SK-N-MC (cell line): ENCODE measurements around a stretch of chr2.

DNA sequence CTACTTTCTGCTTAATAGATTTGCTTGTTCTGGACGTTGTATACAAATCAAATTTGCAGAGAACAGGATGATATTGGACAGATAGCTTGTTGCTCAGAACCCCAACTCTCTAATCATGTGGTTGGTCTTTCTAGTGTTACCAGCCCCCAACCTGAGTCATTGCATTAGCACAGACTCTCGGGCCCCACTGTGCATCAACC is 55.7 kb downstream of the UGGT1 start:
- RRBS = no CpG with 5 or more reads among the region's 2 CpGs

DNA sequence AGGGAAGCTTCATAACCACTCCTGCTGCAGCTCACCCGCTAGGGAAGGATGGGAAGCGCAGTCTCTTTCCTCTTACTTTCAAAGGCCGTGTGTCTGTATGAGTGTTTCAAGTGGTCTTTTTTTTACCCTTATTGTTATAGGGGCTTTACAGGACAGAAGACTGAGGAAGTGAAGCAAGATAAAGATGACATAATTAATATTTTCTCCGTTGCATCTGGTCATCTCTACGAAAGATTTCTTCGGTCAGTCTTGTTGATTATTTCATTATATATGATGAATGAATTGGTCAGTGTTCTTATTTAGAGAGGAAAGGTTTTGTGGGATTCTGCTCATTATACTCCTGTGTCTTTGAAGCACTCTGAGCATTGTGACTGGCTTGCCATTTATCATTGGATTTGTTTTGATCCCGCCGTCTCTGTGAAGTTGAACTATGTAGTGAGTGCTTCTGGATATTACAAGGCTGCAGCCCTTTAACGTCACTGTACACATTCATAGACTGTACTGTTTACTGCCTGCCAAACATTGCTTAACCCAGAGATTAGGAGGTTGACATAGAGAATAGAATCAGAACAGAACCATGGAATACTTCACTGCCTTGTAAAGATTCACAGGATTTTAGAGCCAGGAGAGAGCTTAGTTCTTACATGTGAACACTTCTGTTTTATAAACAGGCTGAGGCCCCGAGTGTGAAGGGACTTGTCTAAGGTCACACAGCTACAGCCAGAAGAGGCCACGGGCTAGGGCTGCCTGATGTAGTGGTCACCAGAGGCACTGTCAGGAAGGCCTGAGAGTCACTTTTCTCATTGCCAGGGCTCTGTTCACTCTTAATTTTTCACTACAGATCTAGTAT is 87.6 kb downstream of the UGGT1 start:
- RRBS = no CpG with 5 or more reads among the region's 11 CpGs

DNA sequence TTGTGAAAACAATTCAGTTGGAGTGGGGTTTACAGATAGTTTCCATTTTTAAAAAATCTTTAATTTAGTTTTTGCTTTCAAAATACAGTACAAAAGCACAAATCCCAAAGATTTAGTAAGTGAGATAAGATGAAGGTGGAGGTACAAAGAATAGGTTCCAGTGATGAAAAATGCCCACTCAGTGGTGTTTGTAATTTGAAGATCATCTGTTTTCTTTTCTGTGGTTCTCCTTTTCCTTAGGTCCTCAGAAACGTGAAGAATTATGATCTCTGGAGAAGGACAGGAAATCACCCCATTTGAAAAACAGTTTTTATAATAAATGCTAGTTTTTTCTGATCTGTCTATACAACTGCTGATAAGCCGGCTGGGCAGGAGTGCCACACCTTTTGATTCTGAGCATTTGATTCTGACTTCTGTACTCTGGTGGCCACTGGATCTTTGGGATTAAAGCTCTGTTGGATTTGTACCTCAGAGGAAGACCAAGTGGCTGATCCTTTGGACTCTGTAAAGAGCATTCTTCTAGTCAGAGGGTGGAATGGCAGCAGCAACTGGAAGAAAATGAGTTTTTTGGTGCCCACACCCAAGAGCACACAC is 98.6 kb downstream of the UGGT1 start:
- RRBS = no CpG with 5 or more reads among the region's 2 CpGs

DNA sequence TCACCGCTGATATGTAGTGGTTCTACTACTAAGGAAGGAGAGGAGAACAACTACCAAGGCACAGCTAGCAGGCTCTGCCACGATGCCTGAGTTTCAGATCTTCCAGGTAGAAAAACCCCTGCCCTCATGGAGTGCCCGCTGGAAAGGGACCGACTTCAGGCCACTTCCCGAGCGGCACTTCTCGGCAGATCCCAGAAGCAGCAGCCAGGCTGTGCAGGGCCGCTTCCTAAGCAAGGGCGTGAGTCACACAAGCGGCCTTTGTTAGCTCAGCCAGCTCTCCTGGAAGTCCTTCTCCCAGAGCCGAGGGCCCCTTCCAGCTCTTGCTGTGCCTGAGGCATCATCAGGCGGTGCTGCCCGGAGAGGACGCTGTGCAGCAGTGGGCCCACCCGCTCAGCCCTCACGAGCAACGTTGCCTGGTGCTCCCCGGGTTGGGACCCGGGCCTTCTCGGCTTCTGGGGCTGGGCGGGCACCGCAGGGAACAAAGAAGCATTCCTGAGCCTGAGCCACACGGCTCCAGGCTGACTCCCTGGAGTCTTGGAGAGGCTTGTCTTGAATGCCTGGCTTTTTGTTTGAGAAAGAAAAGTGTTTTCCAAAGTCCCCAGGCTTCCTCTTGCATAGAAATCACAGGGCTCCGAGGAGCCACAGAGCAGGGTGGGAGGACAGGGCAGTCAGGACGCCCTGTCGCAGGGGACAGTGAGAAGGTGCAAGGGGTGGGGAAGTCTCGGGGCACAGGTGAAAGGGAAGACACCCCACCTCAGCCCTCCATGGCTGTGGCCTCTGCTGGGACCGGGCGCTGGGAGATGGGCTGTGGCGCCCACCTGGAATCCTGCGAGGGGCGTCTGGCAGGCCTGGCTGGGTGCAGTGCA is 57.9 kb downstream of the HS6ST1 start:
- RRBS = 53% methylated on average over 6 of the region's 32 CpGs

- RRBS = no CpG with 5 or more reads among the region's 41 CpGs
Measured at GRCh38 chr2:128267711-128268464, 50.8 kb downstream of the HS6ST1 start.

DNA sequence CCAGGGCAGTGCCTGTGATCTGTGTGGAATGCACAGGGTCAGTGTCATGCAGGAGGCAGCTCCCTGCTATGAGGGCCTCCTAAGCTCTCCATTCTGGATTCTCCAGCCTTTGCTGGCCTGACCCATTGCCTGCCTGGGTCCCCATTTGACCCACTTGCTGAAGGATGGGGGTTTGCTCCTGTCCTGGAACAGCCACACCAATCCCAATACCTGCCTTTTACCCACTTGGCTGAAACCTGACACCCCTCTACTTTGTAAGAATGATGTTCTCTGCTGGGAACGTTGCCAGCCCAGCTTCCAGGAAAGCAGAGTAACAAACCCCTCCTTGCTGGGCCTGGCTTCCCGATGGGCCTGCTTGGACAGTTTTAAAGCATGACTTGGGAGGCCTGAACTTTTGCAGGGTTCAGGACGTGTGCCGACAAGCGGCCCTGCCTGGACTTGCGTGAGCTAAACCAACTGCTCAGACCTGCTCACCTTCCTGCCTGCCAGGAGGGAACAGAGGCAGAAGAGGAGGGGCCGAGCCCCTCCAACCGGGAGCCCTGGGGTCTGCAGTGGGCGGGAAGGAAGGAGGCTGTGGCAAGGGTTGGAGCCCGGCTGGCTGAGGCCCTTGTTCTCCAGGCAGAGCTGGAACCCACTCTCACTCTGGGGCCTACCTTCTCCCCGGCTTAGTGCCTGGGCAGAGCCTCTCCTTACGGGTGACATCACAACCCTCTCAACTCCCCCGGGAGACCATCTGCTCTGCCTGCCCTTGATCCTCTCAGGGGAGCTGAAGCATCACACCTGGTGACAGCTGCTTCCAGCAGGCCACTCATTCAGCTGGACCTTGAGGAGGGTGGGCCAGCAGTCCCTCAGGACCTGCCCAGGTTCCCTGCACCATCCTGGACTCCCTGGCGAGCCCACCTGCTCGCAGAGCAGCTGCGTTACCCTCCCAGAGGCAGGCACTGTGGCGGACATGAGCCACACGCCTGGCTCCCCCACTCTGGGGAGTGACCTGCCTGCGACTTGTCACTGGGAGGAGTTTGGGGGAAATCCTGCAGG is 13.4 kb downstream of the HS6ST1 start:
- RRBS = 66% methylated on average over 6 of the region's 19 CpGs

DNA sequence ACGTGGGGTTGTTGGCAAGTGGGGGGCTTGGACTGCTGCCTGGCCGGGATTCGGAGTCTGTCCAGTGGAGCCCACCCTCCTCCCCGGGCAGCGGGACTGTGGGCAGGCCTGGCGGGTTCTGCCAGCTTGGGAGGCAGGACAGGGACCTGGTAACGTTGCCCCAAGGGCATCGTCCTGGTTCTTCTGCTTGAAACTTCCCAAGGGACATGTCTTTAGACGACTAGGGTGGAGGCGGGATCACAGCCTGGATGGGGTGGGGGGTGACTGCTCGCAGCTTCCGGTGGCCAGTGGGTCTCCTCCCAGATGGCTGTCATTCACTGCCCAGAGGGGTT is 4.1 kb upstream of the HS6ST1 start:
- RRBS = 94% methylated on average over 1 of the region's 12 CpGs

DNA sequence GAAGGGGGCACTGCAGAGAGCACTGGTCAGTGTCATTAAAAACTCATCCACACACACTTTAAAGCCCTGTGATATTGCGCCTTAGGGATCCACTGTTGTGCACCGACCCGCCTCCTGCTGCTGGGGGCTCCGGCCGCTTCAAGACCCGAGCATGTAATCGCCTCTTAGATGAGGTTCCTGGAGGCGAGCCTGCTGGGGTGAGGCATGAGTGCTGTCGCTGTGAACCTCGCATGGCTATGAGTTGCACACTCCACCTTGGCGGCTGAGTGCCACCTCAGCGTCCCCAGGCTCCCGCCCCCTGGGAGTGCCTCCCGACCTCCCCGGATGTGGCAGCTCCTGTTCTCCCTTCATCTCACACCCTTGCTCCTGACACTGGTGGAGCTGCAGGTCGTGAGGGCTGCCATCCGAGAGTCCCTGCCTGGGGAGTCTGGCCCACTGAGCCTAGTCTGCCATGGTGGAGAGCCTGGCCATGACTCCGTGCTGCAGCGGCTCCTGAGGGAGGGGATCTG is 61.4 kb upstream of the HS6ST1 start:
- RRBS = no CpG with 5 or more reads among the region's 19 CpGs

GRCh38 chr2:128511036-128511543 is 192.4 kb upstream of the HS6ST1 start:
- RRBS = no CpG with 5 or more reads among the region's 5 CpGs

DNA sequence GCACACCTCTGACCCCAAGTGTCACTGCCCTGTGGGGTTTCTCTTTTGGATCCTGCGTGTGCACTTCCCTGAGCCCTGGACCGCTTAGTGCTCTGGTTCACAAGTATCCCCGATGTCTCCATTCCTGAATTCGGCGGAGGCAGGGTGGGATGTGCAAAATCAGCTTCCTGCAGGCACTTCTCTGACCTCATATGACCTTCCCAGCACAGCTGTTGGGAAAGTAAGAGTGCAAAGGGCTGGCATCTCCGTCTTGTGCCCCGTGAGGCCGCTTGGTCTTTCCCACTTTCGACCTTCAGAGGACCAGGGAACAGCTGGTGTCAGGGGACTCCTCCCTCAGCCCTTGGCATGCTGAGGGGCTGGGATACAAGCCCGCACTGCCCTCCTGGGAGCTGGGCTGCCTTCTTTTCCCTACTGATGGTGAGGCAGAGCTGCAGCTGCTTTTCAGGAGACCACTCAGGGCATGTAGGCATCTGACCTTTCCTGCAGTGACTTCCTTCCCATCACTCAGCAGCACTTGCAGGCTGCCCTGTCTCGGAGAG is 277.1 kb upstream of the HS6ST1 start:
- RRBS = no CpG with 5 or more reads among the region's 11 CpGs

DNA sequence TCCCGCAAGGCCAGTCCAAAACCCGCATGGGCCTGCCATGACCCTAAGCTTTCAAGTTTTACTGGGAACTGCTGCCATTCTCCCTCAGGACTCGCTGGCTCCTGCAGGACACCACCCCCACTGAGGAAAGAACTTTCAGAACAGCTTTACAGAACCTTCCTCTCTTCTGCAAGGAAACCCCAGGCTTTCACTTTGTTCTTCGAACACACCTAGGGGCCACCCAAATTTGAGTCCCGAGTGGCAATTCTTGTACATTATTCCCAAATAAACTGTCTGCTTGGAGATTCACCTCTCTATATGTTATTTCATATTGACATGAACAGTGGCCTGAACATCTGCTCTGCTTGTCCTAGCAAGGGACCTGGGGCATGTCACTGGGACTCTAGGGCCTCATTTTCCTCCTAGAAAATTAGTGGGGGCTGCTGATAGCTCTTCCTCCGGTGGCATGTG is 320.6 kb upstream of the HS6ST1 start:
- RRBS = no CpG with 5 or more reads among the region's 6 CpGs

GRCh38 chr2:128690317-128690889 is 371.7 kb upstream of the HS6ST1 start:
- RRBS = no CpG with 5 or more reads among the region's 18 CpGs

DNA sequence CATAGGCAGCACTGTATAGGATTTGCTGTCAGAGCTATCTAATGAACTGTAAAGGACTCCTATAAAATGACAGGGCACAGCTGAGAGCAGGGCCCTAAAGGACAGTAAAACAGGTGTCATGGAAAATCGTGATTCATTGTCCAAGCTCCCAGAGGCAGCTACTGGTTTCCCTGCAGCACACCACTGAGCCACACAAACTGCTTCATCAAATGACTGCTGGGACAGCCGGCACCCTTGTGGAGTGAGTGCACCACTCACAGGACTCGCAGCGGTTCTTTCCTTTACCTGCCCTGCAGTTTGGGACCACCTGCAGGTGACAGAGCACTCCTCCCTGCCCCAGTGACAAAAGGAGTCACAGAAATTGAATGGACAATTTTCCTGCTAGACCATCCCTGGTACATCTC is 655.3 kb upstream of the HS6ST1 start:
- RRBS = no CpG with 5 or more reads among the region's 4 CpGs

GRCh38 chr2:129334793-129335158 is 644.7 kb upstream of the RAB6C start:
- RRBS = no CpG with 5 or more reads among the region's 8 CpGs

DNA sequence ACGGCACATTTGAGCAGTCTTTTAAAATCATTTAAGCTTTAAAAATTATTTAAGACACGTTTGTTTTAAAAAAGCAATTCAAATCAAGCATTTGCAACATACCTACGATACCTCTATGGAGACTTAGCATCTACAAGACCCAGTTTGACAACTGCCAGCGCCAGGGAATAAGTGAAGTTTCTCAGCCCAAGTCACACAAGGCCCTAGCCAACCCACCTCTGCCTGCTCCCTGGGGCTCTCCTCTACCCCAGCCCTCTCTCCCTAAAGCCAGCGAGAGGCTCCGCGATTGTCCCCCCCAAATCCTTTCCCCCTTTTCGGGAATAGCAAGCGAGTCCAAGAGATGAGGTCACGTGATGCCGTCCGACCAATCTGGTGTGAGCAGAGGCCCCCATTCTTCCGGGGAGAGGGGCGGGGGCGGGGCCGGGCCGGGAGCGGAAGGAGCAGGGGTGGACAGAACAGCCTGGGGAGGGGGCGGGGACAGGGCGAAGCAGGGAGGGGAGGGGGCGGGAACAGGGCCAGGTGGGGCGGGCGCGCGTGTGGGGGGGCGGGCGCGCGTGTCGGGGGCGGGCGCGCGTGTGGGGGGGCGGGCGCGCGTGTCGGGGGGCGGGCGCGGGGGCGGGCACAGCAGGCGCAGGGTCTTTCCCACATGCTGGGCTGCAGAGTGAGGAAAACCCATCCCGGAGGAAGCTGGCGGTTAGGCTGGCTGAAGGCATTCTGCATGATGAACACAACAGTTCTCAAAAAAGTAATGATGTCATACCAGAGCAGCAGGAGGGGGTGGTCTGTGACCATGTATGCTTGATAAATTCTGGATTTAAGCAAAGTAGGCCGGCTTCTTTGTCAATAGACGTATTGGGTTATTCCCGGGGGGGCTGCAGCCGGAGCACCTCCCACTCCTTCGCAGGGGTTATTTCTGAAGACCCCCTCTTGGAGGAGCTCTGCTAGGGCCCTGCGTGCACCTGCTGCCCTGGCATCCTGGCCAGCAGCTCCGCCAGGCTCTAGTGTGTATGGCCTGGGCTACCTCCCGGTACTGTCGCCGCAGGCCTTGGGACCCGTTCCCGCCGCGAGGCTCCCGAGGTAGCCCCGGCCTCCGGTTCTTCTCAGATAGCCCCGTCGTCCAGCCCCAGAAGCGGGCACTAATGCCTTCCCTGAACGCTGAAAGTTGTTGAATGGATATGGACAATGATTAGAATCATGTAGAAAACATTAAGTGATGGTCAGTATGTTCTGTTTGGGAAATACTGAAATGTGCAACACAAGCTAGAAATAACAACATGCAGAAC is 101.8 kb upstream of the RAB6C start:
- RRBS = 94% methylated on average over 5 of the region's 67 CpGs

DNA sequence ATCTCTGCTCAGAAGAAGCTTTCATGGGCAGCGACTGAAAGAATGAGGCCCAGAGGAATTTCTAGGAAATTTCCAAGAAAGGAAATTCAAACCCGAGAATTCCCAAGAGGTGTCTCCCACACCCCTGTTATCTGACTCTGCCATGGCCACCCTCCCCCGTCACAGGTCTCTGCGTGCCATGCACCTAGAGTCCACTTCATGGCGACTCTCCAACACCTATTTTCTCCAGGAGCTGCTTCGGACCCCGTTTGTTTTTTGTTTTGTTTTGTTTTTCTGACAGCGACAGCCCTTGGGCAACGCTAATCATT is 715 bp downstream of the SMPD4 start:
- RRBS = no CpG with 5 or more reads among the region's 9 CpGs

DNA sequence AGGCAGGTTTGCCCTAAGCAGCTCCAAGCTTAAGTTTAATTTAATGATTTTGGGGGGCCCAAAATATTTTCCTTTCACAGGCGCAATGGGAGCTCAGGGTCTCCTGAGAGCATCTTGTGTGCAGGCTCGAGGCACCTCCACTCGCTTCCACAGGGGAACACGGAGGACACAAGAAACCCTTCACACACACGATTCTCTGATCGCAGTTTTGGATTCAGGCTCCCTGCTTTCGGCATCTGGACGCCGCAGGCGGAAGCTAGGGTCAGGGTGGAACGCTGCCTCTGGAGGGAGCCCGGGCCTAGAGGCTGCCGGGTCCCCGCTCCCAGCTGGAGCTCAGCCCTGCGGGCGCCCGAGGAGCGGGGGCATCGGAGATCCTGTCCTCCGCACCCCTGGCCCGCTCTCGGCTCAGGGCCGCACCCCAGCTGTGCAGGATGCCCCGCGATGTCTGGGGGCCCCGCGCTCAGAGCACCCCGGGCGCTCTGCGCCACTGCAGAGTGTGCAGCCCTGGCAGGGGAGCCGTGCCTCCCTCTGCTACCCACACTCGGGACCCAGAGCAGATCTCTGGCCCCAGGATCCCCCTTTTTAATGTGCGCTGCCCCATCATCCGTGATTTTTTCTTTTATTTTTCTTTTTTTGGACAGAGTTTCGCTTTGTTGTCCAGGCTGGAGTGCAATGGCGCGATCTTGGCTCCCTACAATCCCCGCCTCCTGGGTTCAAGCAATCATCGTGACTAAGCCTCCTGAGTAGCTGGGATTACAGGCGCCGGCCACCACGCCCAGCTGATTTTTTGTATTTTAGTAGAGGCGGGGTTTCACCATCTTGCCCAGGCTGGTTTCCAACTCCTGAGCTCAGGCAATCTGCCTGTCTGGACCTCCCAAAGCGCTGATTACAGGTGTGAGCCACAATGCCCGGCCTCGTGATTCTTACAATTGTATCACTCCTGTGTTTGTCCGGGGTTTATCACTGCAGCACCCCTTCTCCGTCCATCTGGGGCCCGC is 54.8 kb upstream of the TUBA3E start:
- RRBS = no CpG with 5 or more reads among the region's 49 CpGs

GRCh38 chr2:130371803-130372314 is 16.0 kb downstream of the PTPN18 start:
- RRBS = 3% methylated on average over 4 of the region's 31 CpGs

- RRBS = no CpG with 5 or more reads among the region's 10 CpGs
Measured at GRCh38 chr2:130392020-130392445, 36.2 kb downstream of the PTPN18 start.

- RRBS = 3% methylated on average over 7 of the region's 59 CpGs
Measured at GRCh38 chr2:130727107-130728027, 1.5 kb upstream of the GPR148 start.